A375 (cell line): ENCODE results near the gene NAP1L5.

- RAMPAGE, long total RNA, result no peak
Observed at GRCh38 chr4:88646574-88647517, 50.8 kb downstream of the NAP1L5 start.

- RAMPAGE, long total RNA, result no peak
Observed at GRCh38 chr4:88696972-88698422, at the start of gene NAP1L5. NAP1L5 (minus strand) TSS chr4:88697829.

GRCh38 chr4:88727542-88728289 lies 30.1 kb upstream of the NAP1L5 start:
- RAMPAGE, long total RNA, result no peak

DNA sequence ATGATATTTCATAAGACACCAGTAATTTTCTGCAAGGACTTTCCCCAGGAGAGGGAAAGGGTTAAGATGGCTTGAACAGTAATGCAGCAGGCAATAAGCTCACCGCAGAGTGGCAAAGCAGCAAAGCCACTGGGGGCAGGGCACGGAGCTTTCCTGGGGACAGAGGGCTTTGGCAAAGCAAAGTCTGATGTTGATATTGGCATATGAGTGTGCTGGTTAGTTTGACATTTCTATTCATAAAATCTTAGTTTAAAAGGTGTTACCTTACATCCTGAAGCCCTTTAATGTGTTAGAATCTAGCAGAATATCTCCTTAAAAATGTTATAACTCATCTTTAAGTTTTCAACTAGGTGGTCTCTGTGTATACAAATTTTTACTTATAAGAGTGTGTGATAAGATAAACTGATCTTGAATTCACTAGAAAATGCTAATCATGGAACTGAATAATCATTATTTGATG lies 55.2 kb upstream of the NAP1L5 start:
- RAMPAGE, long total RNA, result no peak

DNA sequence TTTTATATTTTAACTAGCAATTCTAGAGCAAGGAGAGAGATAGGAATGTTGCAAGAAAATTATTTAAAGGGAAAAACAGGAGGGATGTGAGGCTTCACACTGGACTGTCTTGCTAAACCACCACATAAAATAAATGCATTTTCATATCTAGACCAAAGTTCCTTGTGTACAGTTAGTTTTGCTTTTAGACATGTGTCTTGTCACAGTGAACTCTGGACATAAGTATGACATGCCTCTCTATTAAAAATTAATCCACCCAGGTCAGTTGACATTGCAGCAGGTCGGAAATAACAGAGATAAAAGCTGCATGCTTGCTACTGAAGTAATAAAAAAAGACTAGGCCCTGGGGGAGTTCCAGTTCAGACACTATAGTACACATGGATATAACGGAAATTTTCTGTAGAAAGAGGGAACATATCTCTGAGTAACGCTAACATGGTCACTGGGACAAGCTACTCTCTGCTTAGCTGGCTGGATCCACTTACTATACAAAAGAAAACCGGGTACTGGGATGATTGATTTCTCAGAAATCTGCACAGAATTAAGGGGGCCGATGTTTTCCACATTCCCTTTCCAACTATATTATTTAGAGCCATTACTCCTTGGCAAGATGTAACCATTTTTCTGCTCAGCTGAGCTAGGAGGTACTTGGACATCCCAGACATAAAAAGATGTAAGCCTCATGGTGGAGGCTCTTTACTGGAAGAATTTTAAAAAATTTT lies 56.5 kb upstream of the NAP1L5 start:
- RAMPAGE, long total RNA, result no peak

DNA sequence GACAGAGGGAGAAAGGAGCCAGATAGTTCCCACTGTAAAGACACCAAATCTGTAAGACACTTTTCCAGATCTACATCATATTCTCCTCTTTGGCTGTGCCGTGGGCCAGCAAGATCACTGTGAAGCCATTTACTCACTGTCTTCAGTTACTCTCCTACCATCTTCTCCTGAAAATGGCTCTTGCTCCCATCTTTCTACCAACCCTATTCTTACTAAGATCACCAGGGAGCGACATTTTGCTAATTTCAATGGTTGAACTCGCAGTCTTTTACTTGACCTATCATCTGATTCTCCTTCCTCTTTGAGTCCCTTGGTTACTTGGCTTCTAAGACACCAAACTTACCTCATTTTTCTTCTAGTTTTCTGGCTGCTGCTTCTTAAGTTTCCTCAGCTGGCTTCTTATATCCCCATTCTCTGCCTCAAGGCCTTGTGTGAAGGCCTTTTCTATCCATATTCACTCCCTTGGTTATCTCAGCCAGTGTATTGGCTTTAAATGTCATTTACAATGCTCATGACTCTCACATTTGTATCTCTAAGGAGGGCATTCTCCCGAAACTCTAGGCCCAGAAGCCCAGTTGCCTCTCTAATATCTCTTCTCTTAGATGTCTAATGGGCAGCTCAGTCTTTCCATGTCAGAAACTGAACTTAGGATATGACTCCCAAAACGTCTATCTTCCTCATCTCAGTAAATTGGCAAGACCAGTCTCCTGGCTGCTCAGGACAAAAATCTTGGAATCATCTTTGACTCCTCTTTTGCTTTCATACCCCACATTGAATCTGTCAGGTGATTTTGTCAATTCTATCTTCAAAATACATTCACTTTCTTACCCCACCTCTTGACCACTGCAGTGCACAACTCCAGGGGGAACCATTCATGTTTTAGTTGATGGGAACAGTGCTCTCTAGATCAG lies 80.2 kb upstream of the NAP1L5 start:
- RAMPAGE, long total RNA, result no peak

DNA sequence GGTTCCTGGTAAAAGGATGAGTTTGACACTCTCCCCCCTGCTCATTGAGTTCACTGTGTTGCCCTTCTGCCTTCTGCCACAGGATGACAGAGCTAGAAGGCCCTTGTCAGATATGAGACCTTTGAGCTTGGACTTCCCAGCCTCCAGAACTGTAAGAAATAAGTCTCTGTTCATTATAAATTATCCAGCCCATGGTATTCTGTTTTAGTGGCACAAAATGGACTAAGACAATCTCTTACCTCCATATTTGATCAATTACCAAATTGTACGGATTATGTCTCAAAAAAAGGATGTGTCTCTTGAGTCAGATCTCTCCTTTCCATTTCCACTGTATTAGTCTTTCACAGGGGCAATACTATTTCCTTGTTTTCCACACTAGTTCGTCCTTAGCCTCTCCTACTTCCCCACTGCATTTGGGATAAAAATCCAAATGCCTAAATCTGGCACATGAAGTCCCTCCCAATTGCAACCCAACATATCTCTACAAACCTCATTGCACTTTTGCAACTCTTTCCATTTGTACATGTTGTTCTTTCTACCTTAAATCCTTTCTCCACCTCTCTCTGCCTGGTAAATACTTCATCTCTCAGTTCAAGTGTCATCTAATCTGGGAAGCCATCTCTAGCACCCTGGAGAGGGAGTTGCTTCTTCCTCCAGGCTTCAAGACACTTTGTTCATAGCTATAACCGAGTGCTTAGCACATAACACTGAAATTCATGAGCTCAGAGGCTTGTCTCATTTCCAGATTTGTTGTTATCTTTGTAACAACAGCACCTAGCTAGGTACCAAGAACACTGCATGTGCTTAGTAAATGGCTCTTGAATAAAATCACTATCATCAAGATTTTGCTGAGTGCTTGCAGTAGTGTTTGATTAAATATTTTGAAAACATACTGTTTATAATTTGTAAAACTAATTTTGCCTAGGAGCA lies 114.6 kb upstream of the NAP1L5 start:
- RAMPAGE, long total RNA, result no peak

GRCh38 chr4:89157496-89158197 lies 46.3 kb downstream of the TIGD2 start:
- RAMPAGE, long total RNA, result no peak

DNA sequence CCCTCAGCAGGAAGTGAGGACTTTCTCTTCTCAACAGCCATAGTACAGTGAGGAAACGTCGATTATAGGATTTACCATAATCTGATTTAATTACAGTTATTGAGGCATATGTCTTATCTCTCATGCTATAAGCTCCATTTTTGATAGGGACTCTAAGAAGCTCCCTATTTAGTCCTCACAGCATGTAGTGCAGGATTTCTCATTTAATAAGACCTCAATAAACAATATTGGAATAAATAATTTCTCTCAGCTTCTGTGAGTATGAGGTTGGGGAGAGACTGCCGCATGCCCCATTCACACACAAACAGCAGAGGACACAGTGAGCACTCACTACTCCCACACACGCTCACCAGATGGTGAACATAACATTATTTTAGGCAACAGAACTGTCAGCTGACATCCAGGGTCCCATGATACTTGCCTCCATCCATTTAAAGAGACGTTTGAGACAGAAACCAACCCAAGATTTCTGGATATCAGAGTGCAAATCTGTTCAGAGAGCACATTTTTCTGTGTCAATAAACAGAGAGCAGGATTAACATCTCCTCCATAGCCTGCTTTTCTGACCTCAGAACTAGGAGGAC lies 16.9 kb downstream of the GPRIN3 start:
- RAMPAGE, long total RNA, result no peak

DNA sequence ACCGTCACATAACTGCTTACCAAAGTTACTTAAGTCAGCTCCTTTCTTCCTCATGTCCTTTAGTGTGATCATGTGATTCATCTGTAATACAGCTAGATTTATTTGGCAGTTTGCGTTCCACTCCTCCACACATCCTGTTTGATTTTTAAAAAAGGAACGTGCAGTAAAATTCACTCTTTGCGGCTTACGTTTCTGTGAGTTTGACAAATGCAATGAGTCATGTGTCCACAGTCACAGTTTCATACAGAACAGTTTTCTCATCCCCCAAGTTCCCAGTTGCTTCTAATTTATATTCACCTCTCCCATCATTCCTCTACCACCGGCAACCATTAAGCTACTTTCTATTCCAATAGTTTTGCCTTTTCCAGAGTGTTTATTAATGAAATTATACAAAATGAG lies 162.5 kb upstream of the GPRIN3 start:
- RAMPAGE, long total RNA, result no peak

DNA sequence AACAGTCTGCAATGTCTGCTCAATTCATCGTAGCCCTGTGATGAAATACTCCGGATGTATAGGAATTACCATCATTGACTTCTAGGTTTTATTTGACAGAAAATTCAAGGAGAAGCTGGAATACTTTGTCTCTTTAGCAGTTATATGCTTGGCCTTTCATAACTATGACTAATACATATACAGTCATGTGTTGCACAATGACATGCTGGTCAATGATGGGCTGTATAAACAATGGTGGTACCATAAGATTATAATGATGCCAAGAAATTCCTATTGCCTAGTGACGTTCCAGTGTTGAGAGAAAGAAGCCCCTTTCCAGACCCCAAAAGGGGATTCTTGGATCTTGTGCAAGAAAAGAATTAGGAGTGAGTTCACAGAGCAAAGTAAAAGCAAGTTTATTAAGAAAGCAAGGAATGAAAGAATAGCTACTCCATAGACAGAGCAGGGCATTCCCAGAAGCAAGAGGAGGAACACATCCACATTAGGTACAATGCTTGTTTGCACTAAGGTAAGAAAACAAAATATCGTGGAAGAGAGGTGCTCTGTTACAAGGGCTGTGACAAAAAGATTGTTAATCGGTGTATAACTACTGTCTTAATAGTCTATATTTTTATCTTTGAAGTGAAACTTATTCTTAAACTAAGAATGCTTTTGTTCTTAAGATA lies 185.3 kb upstream of the GPRIN3 start:
- RAMPAGE, long total RNA, result no peak

GRCh38 chr4:89549796-89550090 lies 242.1 kb upstream of the GPRIN3 start:
- RAMPAGE, long total RNA, result no peak

DNA sequence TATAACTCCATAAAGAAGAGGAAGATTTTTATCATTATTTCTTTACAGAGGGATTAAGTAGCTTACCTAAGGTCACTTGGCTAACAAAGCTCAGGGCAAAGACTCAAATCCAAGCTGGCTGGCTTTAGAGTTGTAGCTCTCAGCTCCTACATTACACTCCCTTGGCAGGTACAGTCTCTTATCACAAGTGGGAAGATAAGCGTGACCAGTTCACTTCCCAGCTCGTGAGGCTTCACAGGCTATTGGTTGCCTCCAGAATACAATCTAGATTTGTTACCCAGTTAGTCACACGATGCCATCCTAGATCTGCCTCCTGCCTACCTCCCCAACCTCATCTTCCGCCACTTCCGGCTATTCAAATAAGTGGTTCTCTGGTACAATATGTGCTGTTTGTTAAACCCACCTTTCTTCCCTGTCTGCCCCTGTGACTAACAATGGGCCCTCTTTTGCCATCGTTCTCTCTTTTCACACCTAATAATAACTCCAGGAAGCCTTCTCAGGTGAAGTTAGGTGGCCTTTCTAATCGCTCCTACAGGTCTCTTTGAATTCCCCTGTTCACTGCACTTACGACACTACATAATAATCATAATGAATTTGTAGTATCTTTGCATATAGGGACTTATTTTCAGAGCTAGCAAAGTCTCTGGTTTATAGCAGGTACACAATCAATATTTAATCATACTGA lies 3.8 kb downstream of the MMRN1 start:
- RAMPAGE, long total RNA, result no peak

GRCh38 chr4:90932621-90932934 lies 805.4 kb downstream of the CCSER1 start:
- RAMPAGE, long total RNA, result no peak

DNA sequence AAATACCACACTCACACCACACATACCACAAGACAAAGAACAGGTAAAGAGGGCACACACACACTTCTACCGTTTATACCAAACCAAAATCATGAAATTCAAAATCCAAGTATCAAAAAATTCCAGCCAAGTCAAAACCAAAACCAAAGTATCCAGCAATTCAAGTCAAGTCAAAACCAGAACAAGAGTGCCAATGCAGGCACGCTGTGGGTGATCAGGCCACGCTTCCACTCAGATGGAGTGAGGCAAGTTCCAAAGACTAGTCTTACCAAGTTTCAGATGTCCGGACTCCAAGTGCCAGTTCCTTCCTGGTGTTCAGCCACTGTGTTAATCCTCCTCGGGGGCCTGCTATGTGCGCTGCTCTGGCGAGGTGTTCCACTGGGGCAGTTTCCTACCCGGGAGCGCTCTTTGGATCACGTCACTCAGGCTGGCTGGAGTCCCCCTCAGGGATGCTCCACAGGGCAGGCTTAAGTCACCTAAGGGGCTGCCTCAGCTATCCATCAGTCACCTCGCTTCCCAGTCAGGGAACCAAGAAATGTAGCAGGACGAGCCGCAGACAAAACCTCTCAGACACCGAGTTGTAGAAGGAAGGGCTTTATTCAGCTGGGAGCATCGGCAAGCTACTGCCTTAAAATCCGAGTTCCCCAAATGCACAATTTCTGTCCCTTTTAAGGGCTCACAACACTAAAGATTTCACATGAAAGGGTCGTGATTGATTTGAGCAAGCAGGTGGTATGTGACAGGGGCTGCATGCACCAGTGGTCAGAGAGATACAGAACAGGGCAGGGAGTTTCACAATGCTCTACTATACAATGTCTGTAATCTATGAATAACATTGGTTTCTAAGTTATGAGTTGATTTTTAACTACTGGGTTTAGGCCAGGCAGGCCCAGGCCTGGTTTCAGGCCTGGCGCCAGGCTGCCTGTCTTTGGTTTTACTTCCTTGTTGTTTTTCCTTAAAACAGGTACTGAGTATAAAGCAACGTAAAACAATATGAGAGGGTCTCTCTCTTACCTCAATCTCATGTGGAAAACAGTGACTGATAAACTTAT lies 945.0 kb upstream of the GRID2 start:
- RAMPAGE, long total RNA, result no peak

DNA sequence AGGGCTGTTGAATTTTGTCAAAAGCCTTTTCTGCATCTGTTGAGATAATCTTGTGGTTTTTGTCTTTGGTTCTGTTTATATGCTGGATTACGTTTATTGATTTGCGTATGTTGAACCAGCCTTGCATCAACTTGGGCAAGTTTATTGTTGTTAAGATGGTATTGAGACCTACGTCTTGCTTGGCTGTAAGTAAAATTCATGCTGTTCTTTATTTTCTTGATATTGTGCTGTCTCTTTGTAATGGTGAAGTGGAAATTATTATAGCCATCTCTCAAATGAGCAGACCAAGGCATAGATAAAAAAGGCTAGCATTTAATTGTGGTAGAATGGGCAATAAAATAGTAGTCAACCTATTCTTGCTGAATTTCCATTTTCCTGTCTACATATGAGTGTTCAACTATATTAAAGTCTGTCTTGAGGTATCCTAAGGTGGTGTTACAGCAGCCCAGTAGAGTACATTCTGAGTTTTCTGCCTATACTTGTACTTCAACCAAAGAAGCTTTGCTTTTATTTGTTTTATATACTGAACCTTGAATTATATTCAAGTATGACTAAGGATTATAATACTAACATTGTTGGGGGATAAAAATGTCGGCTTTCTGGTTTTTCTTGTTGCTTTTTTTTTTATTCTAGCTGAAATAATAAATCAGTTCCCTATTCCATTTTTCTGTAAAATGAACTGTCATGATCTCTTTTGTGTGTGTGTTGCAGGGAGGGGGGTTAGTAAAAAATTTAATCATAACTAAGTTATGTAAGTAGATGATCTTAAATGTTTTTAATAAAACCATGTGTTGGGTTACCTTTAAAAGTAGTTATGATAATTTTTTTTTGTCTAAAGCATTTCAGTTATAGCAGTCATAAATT lies 106.6 kb downstream of the PDLIM5 start:
- RAMPAGE, long total RNA, result no peak

DNA sequence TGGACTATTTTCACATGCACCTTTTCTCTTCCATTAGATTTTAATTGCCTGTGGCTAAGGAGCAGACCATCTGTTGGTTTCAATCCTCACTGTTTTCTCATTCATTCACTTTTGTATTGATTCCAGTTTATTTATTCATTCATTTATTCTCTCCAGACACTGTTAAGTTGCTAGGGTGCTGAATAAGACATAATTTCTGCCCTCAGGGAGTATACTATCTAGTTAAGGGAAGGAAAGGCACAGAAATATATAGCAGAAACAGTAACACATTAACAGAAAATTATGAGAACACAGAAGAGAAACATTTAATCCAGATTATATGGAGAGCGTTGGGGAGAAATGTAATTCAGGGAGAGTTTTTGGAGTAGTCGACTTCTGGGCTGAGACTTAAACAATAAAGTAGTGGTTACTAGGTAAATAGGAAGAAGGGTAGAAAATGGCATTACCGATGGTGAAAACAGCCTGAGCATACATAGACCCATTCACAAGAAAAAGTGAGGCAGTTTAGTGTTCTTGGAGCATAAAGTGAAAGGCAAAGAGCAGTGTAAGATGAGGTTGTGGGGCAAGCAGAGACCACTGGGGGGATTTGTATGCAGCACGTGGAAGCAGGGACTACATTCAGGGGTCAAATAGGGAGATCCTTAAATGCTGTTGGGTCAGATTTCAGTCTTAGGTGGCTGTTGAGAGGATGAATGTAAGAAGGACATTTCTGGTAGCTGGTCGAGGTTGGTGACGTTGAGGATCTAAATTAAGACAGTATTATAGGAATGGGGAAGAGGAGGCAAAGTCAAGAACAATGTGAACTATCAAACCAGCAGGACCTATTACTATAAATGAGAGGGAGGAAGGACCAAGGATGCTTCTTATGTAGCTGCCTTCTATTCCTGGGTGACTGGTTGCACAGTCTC lies 118.8 kb upstream of the BMPR1B start:
- RAMPAGE, long total RNA, result no peak

DNA sequence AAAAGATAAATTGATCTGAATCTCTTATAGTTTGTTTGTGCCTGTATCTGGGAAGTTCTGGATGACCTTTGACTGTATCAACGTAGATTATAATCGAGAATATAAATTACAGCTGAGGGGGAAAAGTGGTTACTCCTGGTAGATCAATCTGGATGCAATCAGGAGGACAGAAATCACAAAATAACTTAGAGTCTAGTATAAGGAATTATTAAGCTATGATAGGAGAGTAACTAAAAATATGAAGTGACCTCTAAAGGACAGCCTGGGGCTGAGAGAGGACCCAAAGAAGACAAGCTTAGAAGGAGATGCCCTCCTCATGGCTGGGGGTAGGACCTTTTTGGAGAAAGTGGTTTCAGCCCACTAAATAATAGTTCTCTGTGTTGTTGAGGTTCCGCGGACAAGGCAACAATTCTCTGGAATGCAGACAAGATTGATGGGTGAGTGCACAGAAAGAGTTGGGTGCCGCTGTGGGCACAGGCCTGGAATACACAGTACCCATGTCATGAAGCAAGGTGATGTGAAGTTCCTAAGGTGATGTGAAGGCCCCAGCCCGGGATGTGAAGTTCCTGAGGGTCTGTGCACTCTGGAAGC lies 86.9 kb upstream of the BMPR1B start:
- RAMPAGE, long total RNA, result no peak

DNA sequence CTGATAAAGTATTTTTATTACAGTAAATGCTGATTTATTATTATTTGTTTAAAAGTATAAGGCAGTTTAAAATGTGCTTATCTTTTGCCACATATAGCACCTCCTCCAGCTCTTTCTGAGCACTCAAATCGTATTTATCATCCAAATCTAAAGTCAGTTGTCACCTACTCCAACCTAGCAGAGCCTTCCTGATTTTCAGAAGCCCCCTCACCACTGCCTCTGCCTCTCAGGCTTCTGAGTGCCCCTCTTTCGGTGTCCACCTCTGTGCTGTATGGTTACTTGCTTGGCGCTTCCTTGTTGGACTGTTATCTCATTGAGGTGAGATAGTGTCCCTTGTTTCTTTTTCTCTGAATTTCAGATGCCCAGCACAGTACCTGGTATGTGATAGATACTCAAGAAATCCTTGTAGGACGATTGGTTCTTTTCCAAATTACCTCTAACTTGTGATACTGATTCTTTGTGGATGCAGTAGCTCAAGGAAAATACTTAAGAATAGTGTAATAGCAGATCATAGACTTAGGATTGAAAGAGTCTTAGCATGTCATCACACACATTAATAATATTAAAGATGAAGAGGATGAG lies 2.7 kb downstream of the BMPR1B start:
- RAMPAGE, long total RNA, result no peak

DNA sequence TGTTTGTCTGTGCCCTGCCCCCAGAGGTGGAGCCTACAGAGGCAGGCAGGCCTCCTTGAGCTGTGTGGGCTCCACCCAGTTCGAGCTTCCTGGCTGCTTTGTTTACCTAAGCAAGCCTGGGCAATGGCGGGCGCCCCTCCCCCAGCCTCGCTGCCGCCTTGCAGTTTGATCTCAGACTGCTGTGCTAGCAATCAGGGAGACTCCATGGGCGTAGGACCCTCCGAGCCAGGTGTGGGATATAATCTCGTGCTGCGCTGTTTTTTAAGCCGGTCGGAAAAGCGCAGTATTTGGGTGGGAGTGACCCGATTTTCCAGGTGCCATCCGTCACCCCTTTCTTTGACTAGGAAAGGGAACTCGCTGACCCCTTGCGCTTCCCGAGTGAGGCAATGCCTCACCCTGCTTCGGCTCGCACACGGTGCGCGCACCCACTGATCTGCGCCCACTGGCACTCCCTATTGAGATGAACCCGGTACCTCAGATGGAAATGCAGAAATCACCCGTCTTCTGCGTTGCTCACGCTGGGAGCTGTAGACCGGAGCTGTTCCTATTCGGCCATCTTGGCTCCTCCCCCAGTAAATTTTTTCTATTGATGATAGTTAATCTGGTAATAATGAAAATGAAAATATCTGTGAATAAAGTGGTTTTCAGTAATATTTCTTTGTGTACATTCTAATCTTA lies 83.6 kb downstream of the BMPR1B start:
- RAMPAGE, long total RNA, result no peak